ENCODE data around the gene OLIG3.

- PRO-cap, 3 experiments = no peak in any of the 3 experiments
- RAMPAGE, long total RNA = no peak
- RRBS, 2 experiments = no CpG with 5 or more reads among the region's 7 CpGs
Measured at GRCh38 chr6:134295814-134296658, 21.9 kb downstream of the SGK1 start.

- PRO-cap, 3 experiments = no peak in any of the 3 experiments
- RAMPAGE, long total RNA = no peak
- RRBS, 2 experiments = no CpG with 5 or more reads among the region's 17 CpGs
Measured at GRCh38 chr6:134303469-134304934, 13.9 kb downstream of the SGK1 start.

GRCh38 chr6:134347749-134349030, 30.3 kb upstream of the SGK1 start:
- PRO-cap, 3 experiments = peak in 3 of 3 experiments; most common plus-strand start chr6:134348738 (in 3); most common minus-strand start chr6:134348431 (in 2)
- RAMPAGE, long total RNA = no peak
- RRBS, 2 experiments = no CpG with 5 or more reads among the region's 24 CpGs

- PRO-cap, 3 experiments = peak in 1 of 3 experiments; most common plus-strand start chr6:134398634 (in 1)
- RAMPAGE, long total RNA = no peak
- RRBS, 2 experiments = no CpG with 5 or more reads among the region's 6 CpGs
Measured at GRCh38 chr6:134398365-134398748, 80.4 kb upstream of the SGK1 start.

DNA sequence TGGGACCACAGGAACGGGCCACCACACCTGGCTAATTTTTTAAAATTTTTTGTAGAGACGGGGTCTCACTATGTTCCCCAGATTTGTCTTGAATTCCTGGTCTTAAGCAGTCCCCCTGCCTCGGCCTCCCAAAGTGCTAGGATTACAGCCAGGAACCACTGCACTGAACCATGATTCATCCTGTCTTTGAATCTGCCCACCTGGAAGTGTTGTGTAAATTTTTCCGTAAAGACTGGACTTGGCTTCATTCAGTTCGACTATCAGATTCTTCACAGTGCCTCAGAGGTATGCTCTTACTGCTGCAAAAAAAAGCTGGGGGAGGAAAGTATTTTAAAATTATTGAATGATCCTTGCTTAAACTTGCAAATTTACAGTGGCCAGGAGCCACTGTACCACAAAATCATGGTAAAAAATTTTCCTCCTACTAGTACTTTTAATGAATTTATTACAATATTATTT, 202.4 kb upstream of the SGK1 start:
- PRO-cap, 3 experiments = no peak in any of the 3 experiments
- RAMPAGE, long total RNA = no peak
- RRBS, 2 experiments = no CpG with 5 or more reads among the region's 5 CpGs

GRCh38 chr6:135191717-135192156, 10.6 kb downstream of the MYB start:
- PRO-cap, 3 experiments = no peak in any of the 3 experiments
- RAMPAGE, long total RNA = no peak
- RRBS, 2 experiments = no CpG with 5 or more reads among the region's 8 CpGs

GRCh38 chr6:135217054-135218216, 36.3 kb downstream of the MYB start:
- PRO-cap, 3 experiments = no peak in any of the 3 experiments
- RAMPAGE, long total RNA = no peak
- RRBS, 2 experiments = no CpG with 5 or more reads among the region's 11 CpGs

DNA sequence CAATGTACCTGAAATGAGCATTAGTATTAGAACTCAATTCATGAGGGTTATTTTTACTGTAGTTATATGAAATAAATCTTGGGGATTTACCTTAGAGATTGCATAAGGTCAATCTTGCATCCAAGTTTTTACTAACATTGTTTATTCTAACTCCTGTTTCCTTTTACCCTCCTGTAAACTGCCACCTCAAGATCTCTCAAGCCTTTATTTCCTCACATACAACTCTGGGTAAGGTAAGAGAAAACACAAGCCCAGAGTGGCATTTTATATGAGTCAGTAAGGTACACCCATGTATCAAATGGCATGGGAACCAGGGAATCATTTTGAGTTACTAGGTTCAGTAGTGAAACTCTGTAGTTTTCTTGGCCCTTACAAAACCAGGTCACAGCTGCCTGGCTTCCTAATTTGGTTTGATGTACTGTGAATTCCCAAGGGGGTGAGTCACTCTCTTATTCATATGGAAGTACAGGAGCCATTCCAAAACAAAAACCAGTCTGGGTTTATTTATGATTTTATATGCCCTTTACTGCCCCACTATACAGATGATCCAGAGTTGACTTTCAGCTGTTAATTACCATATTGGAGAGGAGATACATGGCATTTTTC, 70.6 kb downstream of the PDE7B start:
- PRO-cap, 3 experiments = no peak in any of the 3 experiments
- RAMPAGE, long total RNA = no peak

- PRO-cap, 3 experiments = no peak in any of the 3 experiments
- RAMPAGE, long total RNA = no peak
- RRBS, 2 experiments = no CpG with 5 or more reads among the region's 5 CpGs
Measured at GRCh38 chr6:136383225-136383705, 93.6 kb upstream of the BCLAF1 start.

- PRO-cap, 3 experiments = no peak in any of the 3 experiments
- RAMPAGE, long total RNA = no peak
- RRBS, 2 experiments = no CpG with 5 or more reads among the region's 1 CpG
Measured at GRCh38 chr6:136501122-136501565, 49.1 kb downstream of the MAP7 start.

- PRO-cap, 3 experiments = no peak in any of the 3 experiments
- RAMPAGE, long total RNA = no peak
- RRBS, 2 experiments = no CpG with 5 or more reads among the region's 5 CpGs
Measured at GRCh38 chr6:136700852-136701284, 91.4 kb downstream of the MAP3K5 start.

DNA sequence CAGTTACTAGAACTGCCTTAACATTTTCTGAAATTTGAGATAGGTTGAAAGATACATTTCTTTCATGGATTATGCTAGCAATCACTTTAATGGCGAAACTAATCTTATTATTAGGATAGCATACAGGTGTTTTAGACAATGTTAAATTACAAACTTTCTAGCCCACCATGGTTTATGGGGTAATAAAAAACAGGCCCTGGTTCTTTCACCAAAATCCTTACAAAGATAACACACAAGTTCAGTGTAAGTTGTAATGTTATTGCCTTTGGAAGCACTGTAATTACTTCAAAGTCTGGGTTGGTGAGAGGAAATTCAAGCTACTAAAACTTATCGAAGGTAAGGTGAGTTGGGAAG, 1.4 kb downstream of the MAP3K5 start:
- PRO-cap, 3 experiments = no peak in any of the 3 experiments
- RAMPAGE, long total RNA = no peak
- RRBS, 2 experiments = no CpG with 5 or more reads among the region's 2 CpGs

GRCh38 chr6:136920737-136921381, 1.2 kb upstream of the SLC35D3 start:
- PRO-cap, 3 experiments = no peak in any of the 3 experiments
- RAMPAGE, long total RNA = no peak
- RRBS, 2 experiments = 3 to 4% methylated on average over 9 of the region's 35 CpGs

DNA sequence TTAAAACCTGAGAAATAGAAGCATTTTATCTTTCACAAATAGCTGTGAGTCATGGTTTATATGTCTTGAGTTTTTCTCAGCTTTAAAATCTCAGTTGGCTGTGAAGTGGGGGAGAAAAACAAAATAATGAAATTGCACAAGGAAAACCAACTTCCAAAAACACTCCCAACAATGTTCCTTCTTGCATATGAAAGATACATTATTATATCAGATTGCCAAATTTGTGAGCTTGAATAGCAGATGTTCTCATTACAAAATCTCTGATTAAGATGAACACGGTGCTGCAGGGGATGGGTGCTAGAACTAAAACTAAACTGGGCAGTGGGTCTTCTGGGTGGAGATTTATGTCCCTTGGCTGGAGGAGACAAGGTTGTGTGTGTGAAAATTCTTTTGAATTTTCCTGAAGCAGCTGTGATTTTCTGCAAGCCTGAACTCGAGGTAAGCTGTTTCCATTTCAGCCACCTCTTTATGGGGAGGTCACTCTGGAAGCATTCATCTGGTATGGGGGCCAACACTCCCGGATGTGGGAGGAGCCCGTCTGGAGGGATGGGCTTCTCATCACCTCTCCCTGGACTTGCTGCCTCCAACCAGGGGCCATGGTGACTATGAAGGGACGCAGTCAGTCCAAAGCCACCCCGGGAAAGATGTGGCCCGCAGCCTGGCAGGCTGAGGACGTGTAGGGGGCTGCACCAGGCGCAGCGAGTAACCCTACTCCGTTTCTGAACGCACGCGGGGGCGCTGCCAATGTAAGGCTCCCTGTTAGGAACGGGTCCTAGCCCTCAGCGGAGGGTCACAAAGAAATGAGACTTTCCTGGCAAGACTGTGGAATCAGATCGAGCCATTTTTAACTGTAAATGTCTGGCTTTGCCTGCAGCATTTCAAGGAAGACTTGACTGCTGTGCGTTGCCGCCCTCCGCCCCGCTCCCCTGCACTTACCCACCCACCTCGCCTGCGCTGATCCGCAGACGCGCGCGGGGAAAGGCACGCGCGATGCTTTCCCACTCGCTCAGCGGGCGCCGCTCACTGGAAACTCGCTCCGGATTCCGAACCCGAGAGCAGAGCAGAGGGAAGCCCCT, 55.3 kb downstream of the IL20RA start:
- PRO-cap, 3 experiments = peak in 1 of 3 experiments; most common plus-strand start position 964 of the sequence (in 1)
- RAMPAGE, long total RNA = no peak
- RRBS, 2 experiments = 2 to 3% methylated on average over 4 of the region's 40 CpGs

DNA sequence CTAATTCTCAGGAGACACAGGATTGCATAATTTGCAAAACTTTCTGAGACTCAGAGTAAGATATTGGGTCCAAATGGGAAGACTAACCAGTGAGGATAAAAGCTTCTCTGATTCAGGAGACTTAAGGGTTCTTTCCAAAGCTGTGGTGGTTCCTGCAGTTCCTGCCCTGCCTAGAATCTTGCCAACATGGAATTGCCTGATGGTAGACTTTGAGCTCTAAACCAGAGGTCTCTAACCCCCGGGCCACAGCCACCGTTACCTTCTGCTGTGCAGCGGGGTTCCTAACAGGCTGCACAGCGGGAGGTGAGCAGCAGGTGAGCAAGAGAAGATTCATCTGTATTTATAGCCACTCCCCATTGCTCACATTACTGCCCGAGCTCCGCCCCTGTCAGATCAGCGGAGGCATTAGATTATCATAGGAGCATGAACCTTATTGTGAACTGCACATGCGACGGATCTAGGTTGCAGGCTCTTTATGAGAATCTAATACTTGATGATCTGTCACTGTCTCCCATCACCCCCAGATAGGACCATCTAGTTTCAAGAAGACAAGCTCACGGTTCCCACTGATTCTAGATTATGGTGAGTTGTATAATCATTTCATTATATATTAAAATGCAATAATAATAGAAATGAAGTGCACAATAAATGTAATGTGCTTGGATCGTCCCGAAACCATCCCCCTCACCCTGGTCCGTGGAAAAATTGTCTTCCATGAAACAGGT, 106.8 kb downstream of the OLIG3 start:
- PRO-cap, 3 experiments = no peak in any of the 3 experiments
- RAMPAGE, long total RNA = no peak
- RRBS, 2 experiments = no CpG with 5 or more reads among the region's 13 CpGs

DNA sequence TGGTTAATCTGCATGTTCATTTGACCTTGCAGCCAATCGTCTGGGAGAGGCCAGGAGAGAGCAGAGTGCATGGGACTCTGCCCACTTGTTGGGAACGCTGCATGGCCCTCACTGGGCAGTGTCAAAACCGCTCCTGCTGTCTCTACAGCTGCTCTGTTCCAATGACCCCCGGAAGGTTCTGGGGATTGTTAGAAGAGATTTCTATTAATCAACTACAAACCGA, 79.5 kb downstream of the OLIG3 start:
- PRO-cap, 3 experiments = no peak in any of the 3 experiments
- RAMPAGE, long total RNA = no peak
- RRBS, 2 experiments = no CpG with 5 or more reads among the region's 5 CpGs

GRCh38 chr6:137494218-137494482, at the start of gene OLIG3:
OLIG3 (minus strand) TSS chr6:137494394.
- PRO-cap, 3 experiments = no peak in any of the 3 experiments
- RAMPAGE, long total RNA = no peak
- RRBS, 2 experiments = no CpG with 5 or more reads among the region's 10 CpGs

GRCh38 chr6:137707890-137708591, 159.0 kb upstream of the TNFAIP3 start:
- PRO-cap, 3 experiments = no peak in any of the 3 experiments
- RAMPAGE, long total RNA = no peak
- RRBS, 2 experiments = no CpG with 5 or more reads among the region's 11 CpGs

GRCh38 chr6:137819538-137820230, 47.4 kb upstream of the TNFAIP3 start:
- PRO-cap, 3 experiments = no peak in any of the 3 experiments
- RAMPAGE, long total RNA = no peak
- RRBS, 2 experiments = no CpG with 5 or more reads among the region's 3 CpGs

GRCh38 chr6:137868406-137868705, 1.3 kb downstream of the TNFAIP3 start:
- PRO-cap, 3 experiments = no peak in any of the 3 experiments
- RAMPAGE, long total RNA = no peak
- RRBS, 2 experiments = no CpG with 5 or more reads among the region's 1 CpG

Data from skeletal muscle tissue (tissue), 7 donors.